Adrenal gland (tissue), 7 donors: ENCODE measurements around a stretch of chr17.

DNA sequence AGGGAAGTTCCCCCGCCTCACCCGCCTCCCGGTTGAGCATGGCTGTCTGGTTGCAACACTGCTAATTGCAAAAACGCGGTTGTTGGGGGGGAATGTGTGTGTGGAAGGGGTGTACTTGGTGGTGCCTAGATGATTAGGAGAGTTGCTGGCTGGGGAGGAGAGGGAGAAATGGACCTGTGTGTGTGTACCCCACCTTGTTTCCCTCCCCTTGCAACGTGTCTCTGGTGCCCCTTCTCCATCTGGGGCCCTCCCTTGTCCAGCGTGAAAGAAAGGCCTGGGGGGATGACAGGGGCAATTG is 781 bp downstream of the THRA start:
- PRO-cap, 3 experiments, result peak in 1 of 3 experiments; most common plus-strand start position 87 of the sequence (in 1); most common minus-strand start position 48 of the sequence (in 1)
- RAMPAGE, long total RNA, 4 experiments, result no peak in any of the 4 experiments
- RRBS, result 0% methylated on average over 3 of the region's 7 CpGs

DNA sequence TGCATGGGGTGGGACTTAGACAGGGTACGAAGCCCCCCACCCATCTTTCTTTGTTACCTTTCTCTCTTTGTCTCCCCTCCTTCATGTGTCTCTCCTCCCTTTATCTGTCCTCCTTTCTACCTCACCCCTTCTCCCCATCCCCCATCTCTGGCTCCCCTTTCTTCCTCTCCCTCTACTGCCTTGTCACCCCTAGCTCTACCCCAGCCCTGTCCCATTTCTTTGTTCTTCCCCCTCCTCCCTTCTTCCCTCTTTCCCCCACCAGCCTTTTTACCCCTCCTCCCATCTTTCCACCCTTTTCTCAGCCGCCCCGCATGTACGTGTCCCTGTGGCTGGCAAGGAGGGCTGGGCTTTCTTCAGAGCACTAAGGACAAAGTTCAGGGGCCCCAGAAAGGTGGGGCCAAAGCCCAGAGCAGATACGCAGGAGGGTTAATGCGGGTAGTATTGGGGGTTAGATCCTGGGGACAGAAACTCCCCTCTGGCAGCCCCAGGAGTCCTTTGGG is 8.1 kb downstream of the THRA start:
- PRO-cap, 3 experiments, result peak in 2 of 3 experiments; most common plus-strand start position 412 of the sequence (in 2); most common minus-strand start position 325 of the sequence (in 2)
- RAMPAGE, long total RNA, 4 experiments, result no peak in any of the 4 experiments
- RRBS, result no CpG with 5 or more reads among the region's 6 CpGs

GRCh38 chr17:40139522-40140058 is 747 bp upstream of the CASC3 start:
- PRO-cap, 3 experiments, result peak in 2 of 3 experiments; most common plus-strand start chr17:40139839 (in 1); most common minus-strand start chr17:40139910 (in 2)
- RAMPAGE, long total RNA, 4 experiments, result no peak in any of the 4 experiments
- RRBS, result no CpG with 5 or more reads among the region's 16 CpGs

DNA sequence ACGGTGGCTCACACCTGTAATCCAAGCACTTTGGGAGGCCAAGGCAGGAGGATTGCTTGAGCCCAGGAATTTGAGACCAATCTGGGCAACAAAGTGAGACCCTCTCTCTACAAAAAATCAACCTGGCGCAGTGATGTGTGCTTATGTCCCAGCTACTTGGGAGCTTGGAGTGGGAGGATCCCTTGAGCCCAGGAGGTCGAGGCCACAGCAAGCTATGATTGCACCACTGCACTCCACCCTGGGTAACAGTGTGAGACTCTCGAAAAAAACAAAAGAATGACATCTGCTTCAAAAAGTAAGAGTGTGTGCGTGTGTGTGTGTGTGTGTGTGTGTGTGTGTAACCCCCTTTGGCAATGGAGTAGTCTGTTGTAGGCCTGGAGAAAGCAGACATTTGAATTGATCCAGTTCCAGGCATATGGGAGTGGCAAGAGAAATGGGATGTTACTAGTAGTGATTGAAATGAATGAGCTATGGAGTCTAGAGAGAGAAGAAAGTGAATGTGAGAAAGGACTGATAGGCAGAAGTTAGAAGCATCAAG is 9.8 kb downstream of the CASC3 start:
- PRO-cap, 3 experiments, result no peak in any of the 3 experiments
- RAMPAGE, long total RNA, 4 experiments, result no peak in any of the 4 experiments
- RRBS, result no CpG with 5 or more reads among the region's 5 CpGs

DNA sequence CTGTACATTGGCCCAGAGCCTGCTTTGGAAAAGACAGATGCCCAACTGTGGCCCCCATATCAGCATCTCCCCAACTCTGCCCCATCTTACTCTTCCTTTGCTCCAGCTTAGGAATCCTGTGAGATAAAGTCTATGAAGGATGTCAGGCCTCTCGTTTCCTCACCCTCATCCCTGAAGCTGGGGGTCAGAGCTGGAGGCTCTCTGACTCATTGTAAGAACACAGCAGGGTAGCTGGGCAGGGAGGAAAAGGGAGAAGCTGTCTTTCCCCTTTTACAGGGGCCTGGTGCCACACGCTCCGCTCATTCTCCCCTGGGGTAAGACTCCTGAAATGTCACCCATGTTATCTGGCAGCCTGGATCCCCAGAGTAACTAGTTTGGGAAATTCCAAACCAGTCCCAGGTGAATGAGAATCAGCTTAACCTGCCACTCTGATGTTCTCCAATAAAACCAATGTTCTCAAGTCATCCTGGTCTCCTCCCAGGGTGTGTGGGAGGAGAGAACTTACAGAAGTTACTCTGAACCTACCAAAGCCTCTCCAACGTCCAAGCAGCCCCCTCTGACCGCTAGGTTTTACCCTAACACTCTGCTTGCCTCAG is 2.8 kb downstream of the RAPGEFL1 start:
- PRO-cap, 3 experiments, result no peak in any of the 3 experiments
- RAMPAGE, long total RNA, 4 experiments, result no peak in any of the 4 experiments
- RRBS, result no CpG with 5 or more reads among the region's 5 CpGs

DNA sequence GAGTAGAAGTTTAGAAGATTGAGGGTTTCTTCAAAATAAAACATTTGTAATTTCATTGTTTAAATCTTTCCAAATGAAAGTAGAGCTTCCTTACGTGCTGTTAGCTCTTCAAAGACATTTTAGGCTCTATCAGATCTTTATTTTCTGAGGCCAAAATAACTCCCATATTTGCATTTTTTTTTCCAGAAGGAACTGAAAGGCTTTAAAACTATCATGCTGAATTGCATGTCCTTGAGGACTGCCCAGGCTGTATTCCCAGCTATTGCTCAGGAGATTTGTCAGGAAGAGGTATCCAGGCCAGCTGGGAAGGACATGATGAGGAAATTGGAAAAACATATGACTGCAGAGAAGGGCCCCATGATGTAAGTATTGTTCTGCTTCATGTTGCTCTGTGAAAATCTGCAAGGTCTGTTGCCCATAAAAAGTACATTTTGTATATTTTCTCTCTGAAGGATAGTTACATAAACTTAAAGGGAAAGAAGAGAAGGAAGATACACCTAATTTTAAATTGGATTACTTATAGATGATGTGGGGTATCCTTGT is 5.7 kb downstream of the CDC6 start:
- PRO-cap, 3 experiments, result no peak in any of the 3 experiments
- RAMPAGE, long total RNA, 4 experiments, result start-site peak on the plus strand in 1 of 4 experiments, centred at position 325 of the sequence, 14 reads per replicate
- RRBS, result no CpG with 5 or more reads among the region's 1 CpG

DNA sequence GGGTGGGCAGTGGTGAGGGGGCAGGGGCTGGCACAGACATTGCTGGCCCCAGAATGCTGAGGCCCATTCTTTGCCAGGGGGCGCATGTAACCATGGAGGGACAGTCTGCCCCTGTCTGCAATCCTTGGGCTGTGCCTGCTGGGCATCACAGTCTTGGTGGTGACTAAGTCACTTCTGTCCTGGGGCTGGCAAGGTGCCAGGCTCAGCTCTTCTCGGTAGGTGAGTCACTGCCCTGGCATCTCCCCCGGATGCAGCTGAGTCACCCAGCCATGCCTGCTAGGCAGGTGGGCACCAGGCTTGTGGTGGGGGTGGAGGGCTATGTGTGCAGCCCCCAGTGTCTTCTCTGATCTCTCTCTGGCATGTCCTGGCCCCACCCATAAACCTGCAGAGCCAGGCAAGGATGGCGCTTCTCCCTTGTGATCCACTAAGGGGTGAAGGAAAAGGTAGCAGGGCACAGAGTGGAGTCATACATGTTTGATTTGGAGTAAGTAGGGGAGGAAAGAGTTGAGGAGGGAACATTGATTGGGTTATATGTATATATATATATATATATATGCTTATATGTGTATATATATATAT is 5.7 kb downstream of the RARA start:
- PRO-cap, 3 experiments, result peak in 2 of 3 experiments; most common minus-strand start position 57 of the sequence (in 1)
- RAMPAGE, long total RNA, 4 experiments, result no peak in any of the 4 experiments
- RRBS, result no CpG with 5 or more reads among the region's 4 CpGs

GRCh38 chr17:40322830-40323448 is 14.0 kb downstream of the RARA start:
- PRO-cap, 3 experiments, result peak in 2 of 3 experiments; most common minus-strand start chr17:40323259 (in 2)
- RAMPAGE, long total RNA, 4 experiments, result no peak in any of the 4 experiments
- RRBS, result no CpG with 5 or more reads among the region's 6 CpGs

GRCh38 chr17:40327234-40328177 is 18.5 kb downstream of the RARA start:
- PRO-cap, 3 experiments, result no peak in any of the 3 experiments
- RAMPAGE, long total RNA, 4 experiments, result no peak in any of the 4 experiments
- RRBS, result no CpG with 5 or more reads among the region's 7 CpGs

GRCh38 chr17:40349809-40350948 is 14.4 kb downstream of the GJD3 start:
- PRO-cap, 3 experiments, result peak in 1 of 3 experiments; most common plus-strand start chr17:40349913 (in 1)
- RAMPAGE, long total RNA, 4 experiments, result no peak in any of the 4 experiments
- RRBS, result no CpG with 5 or more reads among the region's 27 CpGs

DNA sequence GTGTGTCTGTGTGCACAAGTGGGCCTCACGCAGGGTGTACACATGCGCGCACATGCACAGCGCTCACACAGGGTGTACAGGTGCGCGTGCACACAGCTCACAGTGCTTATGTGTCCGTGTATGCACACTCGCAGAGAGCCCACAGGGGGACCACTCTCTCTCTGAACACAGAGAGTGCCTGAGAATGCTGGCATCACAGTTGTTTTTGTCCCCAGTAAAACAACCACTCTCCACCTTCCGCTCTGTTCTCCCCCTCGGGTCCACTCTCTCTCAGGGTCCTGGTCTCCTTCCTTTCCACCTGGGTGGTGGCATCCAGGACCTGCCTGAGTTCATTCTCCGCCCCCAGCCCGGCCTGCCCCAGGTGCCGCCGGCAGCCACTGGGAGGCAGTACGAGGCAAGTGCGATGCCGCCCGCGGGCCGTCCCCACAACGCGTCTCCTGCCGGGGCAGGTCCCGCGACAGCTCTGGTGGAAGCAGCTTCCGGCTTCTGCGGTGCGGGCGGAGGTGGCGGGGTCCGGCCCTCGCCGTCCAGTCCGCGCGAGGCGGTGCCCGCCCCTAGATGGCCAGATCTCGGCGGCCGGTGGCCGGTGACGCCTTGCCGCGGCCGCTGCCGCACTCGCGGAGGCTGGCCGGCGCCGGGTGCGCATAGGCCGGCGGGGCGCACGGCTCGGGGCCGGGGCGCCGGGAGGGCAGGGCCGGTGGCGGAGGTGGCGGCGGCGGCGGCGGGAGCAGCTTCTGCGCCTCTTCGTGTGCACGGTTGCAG is 2.0 kb downstream of the GJD3 start:
- PRO-cap, 3 experiments, result peak in 3 of 3 experiments; most common plus-strand start position 530 of the sequence (in 3); most common minus-strand start position 465 of the sequence (in 1)
- RAMPAGE, long total RNA, 4 experiments, result no peak in any of the 4 experiments
- RRBS, result 2% methylated on average over 35 of the region's 71 CpGs

DNA sequence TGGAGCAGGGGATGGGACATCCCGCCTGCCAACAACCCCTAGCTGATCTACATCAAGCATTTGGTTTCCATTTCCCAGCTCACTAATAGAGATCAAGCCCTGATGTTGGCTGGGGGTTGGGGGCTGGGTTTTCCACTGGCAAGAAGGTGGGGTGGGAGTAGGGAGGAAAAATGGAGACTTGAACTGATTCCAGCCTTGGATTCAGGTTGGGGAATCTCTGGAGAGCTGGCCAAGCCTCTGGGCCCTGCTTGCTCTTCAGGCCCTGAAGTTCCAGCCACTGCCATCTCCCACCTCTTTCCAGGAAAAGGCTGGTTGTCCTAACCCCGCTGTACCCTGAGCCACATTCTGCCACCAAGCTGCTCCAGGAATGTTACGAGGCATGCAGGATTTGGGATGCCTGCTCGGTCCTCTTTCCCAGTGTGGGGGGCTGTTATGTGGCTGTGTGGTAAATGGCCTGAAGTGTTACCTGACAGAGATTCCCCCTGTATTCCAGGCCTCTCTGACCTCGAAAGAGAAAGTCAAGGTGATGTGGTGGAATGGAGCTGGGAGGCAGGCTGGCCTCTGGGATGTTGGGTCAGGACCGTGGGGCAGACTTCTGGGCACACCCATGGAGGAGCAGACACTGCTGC is 16.6 kb downstream of the IGFBP4 start:
- PRO-cap, 3 experiments, result peak in 2 of 3 experiments; most common plus-strand start position 524 of the sequence (in 2)
- RAMPAGE, long total RNA, 4 experiments, result no peak in any of the 4 experiments
- RRBS, result no CpG with 5 or more reads among the region's 6 CpGs

DNA sequence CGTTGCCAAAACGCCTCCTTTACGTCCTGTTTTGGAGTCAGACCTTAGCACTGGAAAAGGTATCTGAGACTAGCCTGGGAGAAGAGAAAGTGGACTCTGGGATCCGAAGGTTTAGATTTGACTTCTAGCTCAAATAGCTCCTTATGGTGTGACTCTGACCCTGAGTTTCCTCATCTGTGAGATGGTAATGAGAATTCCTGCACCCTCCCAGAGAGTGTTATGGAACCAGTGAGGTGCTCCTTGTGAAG is 3.4 kb downstream of the TNS4 start:
- PRO-cap, 3 experiments, result no peak in any of the 3 experiments
- RAMPAGE, long total RNA, 4 experiments, result no peak in any of the 4 experiments
- RRBS, result no CpG with 5 or more reads among the region's 4 CpGs

- PRO-cap, 3 experiments, result no peak in any of the 3 experiments
- RAMPAGE, long total RNA, 4 experiments, result no peak in any of the 4 experiments
- RRBS, result no CpG with 5 or more reads among the region's 6 CpGs
Observed at GRCh38 chr17:40518246-40519157, 17.1 kb upstream of the TNS4 start.

DNA sequence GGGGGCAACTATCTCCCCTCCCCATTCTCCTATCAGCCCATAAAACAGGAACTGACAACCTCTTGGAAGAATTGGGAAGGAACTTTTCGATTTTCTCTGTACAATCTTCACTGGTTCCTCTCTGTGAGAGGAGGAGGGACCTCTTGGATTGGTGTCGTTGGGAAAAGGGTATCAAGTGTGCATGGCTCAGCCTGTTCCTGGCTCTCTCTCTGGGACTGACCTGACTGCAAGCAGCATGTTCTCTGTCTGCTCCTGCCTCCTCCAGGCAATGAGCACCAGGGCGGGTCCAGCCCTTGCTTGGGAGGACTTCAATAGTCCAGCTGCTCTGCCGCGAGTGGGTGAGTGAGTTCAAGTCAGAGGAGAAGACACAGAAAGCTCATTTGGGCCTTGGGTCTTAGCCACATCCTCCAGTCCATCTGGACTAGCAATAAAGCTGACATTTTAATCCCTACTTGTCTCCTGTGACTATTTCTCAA is 25.2 kb upstream of the TNS4 start:
- PRO-cap, 3 experiments, result no peak in any of the 3 experiments
- RAMPAGE, long total RNA, 4 experiments, result no peak in any of the 4 experiments
- RRBS, result no CpG with 5 or more reads among the region's 5 CpGs

DNA sequence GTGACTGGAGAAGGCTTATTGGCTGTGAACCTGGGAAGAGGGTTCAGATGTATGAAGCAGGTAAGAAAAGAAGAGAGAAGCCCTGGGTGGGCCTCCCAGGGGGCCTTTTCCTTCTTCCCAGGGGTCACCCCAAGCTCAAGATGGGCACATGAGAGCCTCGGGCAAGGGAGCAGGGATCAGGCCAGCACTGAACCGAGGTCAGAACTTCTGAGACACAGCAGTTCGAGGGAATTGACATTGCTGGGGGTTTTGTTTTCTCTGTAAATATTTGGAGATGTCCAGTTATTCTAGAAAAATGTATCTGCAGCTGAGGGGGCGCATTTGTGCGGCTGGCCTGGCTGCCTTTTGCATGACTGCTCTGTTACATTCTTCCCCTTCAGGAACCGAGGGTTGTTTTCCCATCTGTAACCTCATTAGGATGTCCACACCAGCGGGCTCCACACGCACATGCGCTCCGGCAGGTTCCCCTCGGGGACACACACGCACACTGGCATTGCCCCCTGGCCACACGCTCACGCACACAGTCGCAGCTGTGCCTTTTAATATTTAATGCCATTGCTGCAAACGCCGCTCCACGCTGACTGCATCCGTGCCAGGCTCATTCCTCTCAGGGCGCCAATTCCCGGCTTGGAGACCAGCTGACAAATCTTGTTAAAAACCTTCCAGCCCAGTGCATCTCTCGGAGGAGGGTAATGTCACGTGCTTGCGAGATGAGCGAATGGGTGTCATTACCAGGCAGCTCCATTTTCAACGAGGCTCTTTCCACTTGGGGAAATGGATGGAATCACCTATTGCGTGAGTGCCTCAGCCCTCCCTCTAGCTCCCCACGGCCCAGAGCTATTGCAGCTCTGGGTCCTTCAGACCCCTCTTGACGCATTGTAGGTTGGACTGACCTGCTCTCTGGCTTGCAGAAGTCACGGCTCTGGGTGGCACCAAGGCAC is 13.2 kb downstream of the CCR7 start:
- PRO-cap, 3 experiments, result peak in 1 of 3 experiments; most common plus-strand start position 413 of the sequence (in 1); most common minus-strand start position 214 of the sequence (in 1)
- RAMPAGE, long total RNA, 4 experiments, result start-site peak on the plus strand in 1 of 4 experiments, centred at position 470 of the sequence, 5 reads per replicate
- RRBS, result no CpG with 5 or more reads among the region's 30 CpGs

DNA sequence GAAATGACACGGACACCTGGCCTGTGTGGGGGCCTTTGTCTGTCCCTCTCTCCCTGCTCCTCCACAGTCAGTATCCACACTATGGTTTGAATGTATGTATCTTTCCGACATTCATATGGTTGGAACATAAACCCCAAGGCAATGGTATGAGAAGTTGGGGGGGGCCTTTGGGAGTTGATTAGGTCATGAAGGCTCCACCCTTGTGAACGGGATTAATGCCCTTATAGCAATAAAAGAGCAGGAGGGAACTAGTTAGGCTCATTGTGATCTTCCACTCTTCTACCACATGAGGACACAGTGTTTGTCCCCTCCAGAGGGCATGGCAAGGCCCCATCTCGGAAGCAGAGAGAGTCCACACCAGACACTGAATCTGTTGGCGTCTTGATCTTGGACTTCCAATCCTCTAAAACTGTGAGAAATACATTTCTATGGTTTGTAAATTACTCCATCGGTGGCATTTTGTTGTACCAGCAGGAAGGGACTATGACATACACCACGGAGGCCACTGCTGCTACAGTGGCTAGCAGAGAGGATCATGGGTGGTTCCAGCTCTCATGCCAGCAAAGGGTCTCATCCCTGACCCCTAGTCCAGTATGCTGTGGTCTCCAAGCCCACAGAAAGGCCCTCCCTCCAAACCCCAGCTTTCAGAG is 12.4 kb downstream of the CCR7 start:
- PRO-cap, 3 experiments, result no peak in any of the 3 experiments
- RAMPAGE, long total RNA, 4 experiments, result no peak in any of the 4 experiments
- RRBS, result no CpG with 5 or more reads among the region's 7 CpGs

DNA sequence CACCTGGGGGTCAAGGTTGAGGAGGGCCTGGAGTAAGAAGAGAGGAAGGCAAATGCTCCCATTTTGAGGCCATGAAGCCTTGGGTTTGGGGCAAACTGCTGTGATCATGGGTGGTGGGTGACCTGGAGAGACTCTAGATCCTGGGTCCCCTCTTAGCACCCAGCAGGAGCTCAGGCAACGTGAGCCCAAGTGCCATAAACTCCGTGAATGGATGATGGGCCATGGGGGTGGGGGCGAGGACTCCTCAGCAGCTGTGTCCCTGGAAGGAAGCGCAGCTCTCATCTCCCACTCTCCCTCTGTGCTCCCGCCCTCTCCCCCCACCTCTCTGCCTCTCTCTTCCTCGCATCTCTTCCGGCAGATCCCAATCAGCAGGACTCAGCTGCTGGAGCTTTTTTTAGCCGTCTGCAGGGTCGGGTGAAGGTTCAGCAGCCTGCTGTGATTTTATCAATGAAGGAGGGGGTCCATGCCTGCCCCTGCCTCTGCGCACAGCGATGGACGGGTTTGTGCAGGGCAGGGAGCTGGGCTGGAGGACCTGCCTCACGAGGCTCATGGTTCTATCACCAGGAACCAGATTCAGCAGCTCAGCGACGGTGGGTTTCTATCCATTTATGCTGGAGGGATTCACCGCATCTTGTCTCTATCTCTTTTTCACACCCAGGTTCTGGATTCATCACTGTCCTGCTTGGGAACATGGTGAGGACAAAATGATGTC is 8.3 kb downstream of the CCR7 start:
- PRO-cap, 3 experiments, result peak in 3 of 3 experiments; most common plus-strand start position 357 of the sequence (in 3); most common minus-strand start position 298 of the sequence (in 3)
- RAMPAGE, long total RNA, 4 experiments, result no peak in any of the 4 experiments
- RRBS, result no CpG with 5 or more reads among the region's 16 CpGs

DNA sequence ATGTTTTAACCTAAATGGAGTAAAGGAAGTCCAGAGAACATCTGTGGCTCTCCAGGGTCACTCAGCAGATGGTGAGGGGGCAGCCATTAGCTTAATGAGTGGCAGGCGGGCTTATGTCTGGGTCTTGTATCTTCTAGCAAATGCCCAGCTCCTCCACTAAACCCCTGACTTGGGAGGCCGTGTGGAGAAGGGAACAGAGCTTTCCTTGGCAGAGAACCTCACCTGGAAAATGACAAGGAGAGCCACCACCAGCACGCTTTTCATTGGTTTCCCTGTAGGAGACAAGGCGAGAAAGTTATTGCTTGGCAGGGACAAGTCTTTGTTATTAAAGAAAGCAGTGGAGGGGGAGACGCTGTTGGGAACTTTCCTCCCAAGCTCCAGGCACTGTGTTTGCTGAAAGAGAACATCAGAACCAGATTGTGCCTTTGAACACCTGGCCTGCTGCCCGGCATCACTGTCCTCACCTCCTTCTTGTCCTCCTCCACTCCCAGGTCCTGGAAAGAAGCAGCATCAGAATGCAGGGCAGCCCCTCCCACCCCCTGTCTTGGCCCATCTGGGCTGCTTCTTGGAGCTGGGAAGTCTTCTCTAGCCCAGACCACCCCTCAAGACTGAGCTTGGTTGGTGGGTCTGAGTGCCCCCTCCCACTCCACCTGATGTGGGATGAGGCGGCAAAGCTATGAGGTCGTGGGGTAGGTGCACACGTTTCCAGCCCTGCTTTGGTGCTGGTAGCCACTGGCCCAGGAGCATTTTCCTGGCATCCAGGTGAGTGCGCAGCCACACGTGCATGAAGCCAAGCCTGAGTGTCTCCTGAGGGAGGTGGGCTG is 6.4 kb downstream of the CCR7 start:
- PRO-cap, 3 experiments, result no peak in any of the 3 experiments
- RAMPAGE, long total RNA, 4 experiments, result no peak in any of the 4 experiments
- RRBS, result no CpG with 5 or more reads among the region's 11 CpGs

- PRO-cap, 3 experiments, result peak in 3 of 3 experiments; most common plus-strand start chr17:40819654 (in 1); most common minus-strand start chr17:40819708 (in 3)
- RAMPAGE, long total RNA, 4 experiments, result no peak in any of the 4 experiments
- RRBS, result no CpG with 5 or more reads among the region's 8 CpGs
Observed at GRCh38 chr17:40819495-40819836, 2.9 kb downstream of the KRT10 start.